SJCRH30 (cell line): Measurements from ENCODE around the gene ZNF541.

DNA sequence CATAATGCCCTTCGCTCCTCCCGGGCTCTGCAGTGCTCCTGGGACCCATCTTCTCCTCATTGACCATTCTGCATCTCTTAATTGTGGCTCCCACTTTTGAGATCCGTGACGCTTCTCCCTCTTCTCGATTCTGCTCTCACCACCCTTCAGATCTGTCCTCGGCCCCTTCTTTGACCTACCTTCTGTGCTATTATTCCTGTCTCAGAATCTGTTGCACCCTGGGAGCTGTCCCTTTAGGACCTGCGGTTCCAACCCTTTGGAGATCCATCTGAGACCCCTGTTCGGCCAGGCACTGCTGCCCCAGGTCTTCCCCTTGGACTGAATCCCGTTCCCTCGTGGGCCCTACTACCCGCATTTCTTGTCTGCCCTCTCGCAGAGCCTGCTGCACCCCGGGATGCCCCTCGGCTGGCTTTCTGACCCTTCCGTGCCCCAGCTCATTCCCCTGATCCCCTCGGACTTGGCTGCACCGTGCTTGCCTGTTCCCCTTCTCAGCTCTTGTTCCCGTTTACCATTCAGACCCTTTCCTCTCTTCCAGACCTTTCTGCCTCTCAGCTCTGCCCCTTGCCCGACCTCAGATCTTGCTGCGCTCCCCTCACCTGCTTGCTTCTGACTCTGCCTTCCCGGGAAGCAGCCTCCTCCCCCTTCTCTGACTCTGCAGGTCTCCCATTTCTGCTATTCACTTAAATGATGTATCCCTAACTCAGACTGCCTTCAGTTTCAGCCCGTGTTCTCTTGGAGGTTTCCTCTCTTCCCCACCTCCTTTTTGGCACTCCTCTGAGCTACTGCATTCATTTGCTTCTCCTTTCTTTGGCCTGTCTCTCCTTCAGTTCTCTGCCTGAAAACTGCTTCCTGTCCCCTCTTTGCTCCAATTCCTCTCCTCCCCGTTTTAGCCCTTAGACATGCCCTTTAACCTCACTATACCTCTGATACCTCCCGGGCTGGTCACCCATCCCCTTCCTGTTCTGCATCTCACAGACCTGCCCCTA is 1.1 kb downstream of the ARHGAP35 start:
- RAMPAGE, long total RNA, result no peak

DNA sequence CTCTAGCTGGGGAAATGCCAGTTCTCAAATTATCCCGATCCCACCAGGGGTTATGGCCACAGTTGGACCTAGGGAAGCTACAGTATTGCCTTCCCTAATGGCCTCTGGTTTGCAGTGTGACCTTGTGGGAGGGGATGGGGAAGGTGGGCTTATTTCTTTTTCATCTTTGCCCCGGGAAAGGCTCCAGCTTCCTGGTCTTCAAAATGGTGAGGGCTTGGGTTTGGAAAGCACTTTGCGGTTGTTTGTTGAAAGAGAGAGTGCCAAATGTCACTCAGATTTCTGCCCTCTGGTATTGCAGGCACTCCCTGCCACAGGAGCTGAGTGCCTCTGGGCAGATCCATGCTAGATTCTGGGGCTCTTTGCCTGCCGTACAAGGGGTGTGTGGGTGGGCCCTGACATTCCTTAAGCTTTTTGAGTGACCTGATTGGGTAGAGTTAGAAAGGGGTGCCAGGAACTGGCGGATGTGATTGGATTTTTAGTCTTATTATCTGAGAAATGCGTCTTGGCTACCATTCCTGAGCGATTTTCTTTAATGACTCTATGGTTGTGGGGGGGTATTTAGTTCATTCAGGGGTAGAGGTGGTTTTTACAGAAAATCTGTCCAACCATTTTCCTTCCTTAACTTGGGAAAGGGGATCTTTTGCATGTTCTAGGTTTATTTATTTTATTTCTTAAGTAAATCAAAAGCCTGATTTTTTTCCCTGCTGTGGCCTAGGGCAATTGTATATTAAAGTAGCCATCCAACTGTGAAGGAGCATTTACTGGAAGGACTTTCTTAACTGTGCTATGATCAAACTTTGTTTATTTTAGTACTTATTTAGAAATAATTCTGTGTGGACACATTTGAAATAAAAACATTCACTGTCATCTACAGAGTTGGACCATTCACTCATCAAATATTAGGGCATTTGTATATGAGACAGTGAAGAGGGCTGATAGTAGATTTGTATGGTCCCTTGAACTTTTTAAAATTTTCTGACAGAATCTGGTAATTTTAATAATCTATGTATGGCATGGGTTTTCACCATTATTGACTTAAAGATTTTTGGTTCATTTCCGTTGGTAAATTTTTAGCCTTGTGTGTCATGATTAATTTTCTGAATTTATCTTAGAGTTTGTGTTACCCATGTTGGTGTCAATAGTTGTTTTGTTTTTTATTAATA is 3.3 kb downstream of the ARHGAP35 start:
- RAMPAGE, long total RNA, result no peak

GRCh38 chr19:46899077-46899441 is 38.3 kb downstream of the ARHGAP35 start:
- RAMPAGE, long total RNA, result no peak

- RAMPAGE, long total RNA, result no peak
Measured at GRCh38 chr19:46926972-46927718, 66.3 kb downstream of the ARHGAP35 start.

GRCh38 chr19:46944678-46945663 is 74.7 kb upstream of the NPAS1 start:
- RAMPAGE, long total RNA, result no peak

- RAMPAGE, long total RNA, result no peak
Measured at GRCh38 chr19:46981052-46981640, 38.5 kb upstream of the NPAS1 start.

- RAMPAGE, long total RNA, result no peak
Measured at GRCh38 chr19:47110416-47110882, 3.1 kb downstream of the ZC3H4 start.

- RAMPAGE, long total RNA, result no peak
Measured at GRCh38 chr19:47112074-47113030, 1.2 kb downstream of the ZC3H4 start.

- RAMPAGE, long total RNA, result no peak
Measured at GRCh38 chr19:47113031-47113652, 434 bp downstream of the ZC3H4 start.

GRCh38 chr19:47157941-47158212 is 27.2 kb downstream of the SAE1 start:
- RAMPAGE, long total RNA, result no peak

- RAMPAGE, long total RNA, result no peak
Measured at GRCh38 chr19:47176408-47177405, 46.1 kb downstream of the SAE1 start.

DNA sequence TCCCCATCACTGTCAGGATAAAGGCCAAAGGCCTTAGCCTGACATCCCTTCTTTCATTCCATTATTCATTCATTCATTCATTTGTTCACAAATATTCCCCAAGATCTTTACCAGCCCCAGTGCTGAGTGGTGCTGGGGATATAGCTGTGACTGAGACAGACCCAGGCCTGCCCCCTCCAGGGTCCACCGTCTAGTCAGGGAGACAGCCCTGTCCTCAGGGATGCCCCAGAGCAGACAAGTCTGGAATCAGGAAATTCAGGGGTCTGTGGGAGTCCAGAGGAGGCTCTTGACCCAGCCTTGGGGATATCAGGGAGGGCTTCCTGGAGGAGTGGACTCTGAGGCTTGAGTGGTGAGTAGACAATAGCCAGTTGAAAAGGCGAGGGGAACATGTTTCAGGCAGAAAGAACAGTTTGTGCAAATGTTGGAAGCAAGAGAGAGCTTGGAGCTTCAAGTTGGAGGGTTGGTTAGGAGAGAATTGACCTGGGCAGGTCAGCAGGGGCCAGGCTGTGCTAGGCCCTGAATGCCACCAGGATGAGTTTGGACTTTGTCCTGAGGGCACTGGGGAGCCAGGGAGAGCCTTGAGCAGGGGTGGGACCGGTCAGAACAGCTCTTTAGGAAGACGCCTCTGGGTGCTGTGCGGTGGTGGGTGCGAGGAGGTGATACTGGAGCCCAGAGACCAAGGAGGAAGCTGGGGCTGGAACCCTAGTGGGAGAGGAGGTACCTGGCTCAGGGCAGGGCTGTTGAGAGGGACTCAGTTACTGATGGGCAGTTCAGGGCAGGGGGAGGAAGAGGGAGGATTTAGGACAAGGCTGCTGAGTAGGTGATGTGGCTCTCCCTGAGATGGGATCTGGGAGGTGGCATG is 2.7 kb downstream of the CCDC9 start:
- RAMPAGE, long total RNA, result no peak

- RAMPAGE, long total RNA, result no peak
Measured at GRCh38 chr19:47446909-47448048, 24.4 kb downstream of the SLC8A2 start.

DNA sequence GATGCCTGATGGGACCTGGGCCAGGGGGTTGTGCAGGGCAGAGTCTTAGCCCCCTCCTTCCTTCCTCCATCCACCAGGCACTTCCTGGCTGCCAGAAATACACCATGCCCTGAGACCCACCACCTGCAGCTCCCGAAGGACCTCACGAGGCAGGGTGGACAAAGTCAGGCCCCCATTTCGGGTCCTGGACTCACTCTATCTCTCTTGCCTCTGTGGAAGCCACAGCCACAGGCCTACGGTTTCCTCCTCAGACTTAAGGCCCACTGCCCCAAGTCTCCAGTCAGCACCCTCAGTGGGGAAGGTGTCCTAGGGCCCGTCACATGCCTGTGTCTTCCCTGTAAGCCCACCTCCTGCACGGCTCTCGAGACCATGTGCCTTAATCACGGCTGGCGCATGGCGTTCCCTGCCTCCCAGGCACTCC is 7.5 kb downstream of the NAPA start:
- RAMPAGE, long total RNA, result no peak

- RAMPAGE, long total RNA, result no peak
Measured at GRCh38 chr19:47507809-47508706, 6.8 kb downstream of the NAPA start.

DNA sequence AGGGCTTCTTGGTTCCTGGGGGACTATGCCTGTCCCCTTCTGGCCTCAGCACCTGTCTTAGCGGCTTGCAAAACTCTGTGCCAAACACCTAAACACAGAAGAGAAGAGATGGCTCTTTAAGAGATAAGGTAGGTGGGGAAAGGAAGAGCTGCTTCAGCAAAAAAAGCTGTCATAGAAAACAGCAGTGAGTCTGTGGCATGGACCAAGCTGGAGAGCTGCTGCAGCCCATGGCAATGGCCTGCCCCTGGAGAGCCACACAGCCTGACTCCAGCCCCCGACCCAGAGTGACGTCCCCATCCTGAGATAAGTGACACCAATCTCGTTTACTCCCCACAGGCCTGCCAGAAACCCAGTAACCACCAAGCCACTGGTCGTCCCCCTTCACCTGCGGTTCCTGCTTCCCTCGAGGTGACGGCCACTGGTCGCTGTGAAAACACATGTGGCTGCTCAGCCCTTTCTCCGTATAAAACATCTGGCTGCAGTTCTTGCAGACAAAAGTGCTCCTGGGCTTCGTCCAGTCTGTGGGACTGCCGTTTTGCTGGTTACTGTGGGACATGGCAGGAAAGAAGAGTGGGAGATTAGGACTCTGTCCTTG is 25.0 kb upstream of the NAPA start:
- RAMPAGE, long total RNA, result no peak

GRCh38 chr19:47573050-47574071 is at the start of gene ZNF541:
TSS of gene ZNF541 (minus strand) at chr19:47573148.
- RAMPAGE, long total RNA, result no peak

DNA sequence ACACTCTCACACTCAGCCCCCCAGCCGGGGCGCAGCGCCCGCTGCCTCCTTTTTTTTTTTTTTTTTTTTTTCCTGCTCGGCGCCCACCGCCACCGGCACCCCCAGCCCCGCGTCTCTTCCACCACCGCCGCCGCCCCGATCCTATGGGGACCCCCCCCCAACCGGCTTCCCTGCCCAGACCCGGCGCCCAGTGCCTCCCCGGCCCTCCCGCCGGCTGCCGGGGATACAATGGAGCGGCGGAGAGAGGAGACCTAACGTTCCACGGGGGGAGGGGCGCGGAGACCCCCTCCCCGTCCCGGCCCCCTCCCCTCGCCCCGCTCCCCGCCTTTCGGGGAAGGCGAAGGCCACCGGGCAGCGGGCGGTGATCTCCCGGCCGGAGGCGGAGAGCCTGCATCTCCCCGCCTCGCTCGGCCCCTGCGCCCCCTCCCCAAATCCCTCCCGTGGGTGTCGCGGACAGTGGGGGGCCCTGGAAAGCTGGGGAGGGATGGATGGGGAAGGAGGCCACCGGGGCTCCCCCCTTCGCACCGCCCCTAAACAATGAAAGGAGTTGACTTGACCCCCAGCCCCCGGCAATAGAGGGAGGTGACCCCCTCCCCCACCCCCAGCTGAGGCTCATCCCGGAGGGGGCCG is 509 bp downstream of the BICRA start:
- RAMPAGE, long total RNA, result no peak

GRCh38 chr19:47625311-47626109 is 16.6 kb downstream of the BICRA start:
- RAMPAGE, long total RNA, result no peak

- RAMPAGE, long total RNA, result no peak
Measured at GRCh38 chr19:47660259-47660765, 51.4 kb downstream of the BICRA start.